Measurements from ENCODE around the genes TAMALIN, NR4A1, KRT6B, KRT6C and KRT73.

- PRO-cap, result bidirectional peak, plus-strand start at chr12:51687370, minus-strand start at chr12:51687242
Measured at GRCh38 chr12:51687097-51687812, 96.2 kb downstream of the SCN8A start.

- PRO-cap, result no peak
Measured at GRCh38 chr12:51751635-51752219, 63.0 kb downstream of the TMDD1 start.

DNA sequence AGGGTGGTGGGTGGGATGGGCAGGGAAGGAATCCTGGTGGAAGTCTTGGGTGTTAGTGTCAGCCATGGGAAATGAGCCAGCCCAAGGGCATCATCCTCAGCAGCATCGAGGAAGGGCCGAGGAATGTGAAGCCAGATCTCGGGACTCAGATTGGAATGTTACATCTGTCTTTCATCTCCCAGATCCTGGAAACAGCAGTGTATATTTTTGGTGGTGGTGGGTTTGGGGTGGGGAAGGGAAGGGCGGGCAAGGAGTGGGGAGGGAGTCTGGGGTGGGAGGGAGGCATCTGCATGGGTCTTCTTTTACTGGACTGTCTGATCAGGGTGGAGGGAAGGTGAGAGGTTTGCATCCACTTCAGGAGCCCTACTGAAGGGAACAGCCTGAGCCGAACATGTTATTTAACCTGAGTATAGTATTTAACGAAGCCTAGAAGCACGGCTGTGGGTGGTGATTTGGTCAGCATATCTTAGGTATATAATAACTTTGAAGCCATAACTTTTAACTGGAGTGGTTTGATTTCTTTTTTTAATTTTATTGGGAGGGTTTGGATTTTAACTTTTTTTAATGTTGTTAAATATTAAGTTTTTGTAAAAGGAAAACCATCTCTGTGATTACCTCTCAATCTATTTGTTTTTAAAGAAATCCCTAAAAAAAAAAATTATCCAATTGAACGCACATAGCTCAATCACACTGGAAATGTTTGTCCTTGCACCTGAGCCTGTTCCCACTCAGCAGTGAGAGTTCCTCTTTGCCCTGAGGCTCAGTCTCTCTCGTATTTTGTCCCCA is 11.5 kb upstream of the TAMALIN start:
- PRO-cap, result no peak

- PRO-cap, result bidirectional peak, plus-strand start at chr12:52006993, minus-strand start at chr12:52006792
Measured at GRCh38 chr12:52006842-52007400, at the start of gene TAMALIN. TAMALIN (plus strand) TSS chr12:52006946.

DNA sequence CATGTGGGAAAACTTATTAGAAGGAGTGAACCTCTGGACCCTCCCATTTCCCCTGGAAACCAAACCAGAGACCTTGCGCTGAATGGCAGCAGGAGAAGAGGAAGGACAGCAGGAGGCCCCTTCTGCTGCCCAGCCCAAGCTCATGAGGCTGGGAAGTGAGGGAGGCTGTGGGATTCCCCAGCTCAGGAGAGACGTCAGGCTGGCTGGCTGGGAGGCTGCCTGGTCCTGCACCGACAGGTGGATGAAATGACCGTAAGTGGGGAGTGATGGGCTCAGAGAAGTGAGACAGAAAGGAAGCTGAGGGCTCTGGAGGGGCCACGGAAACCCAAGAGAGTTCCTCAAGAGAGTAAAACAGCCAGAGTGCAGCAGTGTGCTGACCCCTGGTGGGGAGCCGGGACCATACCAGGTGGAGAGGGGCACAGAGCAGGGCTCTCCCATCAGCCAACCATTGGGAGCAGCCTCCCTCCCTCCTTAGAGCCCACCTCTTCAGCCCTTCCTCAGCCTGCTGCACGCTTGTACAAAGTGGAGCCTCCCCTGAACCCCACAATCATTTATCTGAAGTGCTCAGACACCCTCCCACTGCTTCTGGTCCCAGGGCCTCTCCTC is 13.9 kb downstream of the TAMALIN start:
- PRO-cap, result no peak

GRCh38 chr12:52022998-52023268 is 16.2 kb downstream of the TAMALIN start:
- PRO-cap, result bidirectional peak, plus-strand start at chr12:52023023, minus-strand start at chr12:52022918

GRCh38 chr12:52051346-52051535 is at the start of gene NR4A1:
NR4A1 (plus strand) TSS chr12:52051442.
- PRO-cap, result bidirectional peak, plus-strand start at chr12:52051442, minus-strand start at chr12:52051151

- PRO-cap, result no peak
Measured at GRCh38 chr12:52068988-52069271, 848 bp upstream of the ATG101 start.

GRCh38 chr12:52075320-52075943 is 4.1 kb upstream of the SMIM41 start:
- PRO-cap, result no peak

DNA sequence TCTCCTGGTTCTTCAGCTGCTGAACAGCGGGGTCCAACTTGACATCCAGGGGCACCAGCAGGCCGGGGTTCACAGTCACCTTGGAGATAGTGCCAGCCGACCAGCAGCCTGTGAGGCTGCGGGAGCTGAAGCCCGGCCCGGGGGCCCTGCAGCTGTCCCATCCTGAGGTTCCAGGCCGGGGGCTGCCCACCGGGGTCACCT is 261 bp downstream of the KRT80 start:
- PRO-cap, result no peak

DNA sequence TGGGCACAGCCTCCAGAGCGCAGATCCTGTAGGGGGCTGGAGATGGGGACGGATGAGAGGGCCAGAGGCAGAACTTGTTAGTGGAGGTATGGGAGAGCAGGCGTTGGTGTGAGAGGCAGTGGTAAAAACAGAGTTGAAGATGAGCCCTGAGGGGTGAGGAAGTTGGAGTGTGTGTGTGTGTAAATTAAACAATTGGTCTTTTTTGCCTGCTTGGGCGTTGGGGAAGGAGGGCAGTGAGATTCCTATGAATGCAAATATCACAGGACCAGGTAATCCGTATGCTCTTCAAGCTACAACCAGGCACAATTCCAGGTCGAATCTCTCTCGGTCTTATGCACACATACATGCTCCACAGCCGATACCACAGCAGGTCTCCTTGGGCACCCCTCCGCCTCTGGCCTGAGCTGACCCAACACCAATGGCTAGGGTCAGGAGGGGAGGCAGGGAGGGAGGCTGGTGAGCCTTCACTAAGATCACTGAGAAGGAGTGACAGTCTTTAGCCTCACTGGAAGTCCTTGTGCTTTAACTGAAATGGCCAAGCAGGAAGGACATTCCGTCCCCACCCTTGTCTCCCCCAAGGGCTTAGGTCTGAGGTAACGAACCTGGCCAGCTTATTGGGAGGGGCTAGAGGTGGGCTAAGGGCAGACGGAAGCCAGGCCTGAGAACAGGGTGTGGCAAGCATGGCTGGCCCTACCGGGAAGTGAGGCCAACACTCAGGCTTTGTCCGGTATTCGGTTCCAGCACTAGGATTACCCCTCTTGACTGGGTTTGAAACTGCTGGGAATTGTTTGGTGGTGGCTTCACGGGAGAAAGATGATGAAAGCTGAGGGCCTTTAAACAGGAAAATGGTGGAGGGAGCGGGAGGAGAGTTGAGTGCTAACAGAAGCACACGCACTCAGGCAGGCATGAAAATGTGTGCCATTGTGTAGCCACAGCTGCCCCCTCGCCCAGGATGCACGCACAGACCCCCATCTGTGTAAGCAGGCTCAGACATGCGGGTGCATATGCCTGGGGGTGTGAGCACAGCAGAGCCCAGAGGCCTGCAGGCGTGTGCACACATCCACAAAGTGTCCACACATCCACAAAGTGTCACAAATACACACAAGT is 1.3 kb upstream of the KRT7 start:
- PRO-cap, result no peak

GRCh38 chr12:52245856-52246810 is 13.1 kb downstream of the KRT7 start:
- PRO-cap, result no peak

GRCh38 chr12:52251470-52252191 is 18.6 kb downstream of the KRT7 start:
- PRO-cap, result no peak

- PRO-cap, result no peak
Measured at GRCh38 chr12:52287700-52288571, 3.4 kb downstream of the KRT81 start.

- PRO-cap, result no peak
Measured at GRCh38 chr12:52452029-52452682, at the start of gene KRT6B. KRT6B (minus strand) TSS chr12:52452146.

DNA sequence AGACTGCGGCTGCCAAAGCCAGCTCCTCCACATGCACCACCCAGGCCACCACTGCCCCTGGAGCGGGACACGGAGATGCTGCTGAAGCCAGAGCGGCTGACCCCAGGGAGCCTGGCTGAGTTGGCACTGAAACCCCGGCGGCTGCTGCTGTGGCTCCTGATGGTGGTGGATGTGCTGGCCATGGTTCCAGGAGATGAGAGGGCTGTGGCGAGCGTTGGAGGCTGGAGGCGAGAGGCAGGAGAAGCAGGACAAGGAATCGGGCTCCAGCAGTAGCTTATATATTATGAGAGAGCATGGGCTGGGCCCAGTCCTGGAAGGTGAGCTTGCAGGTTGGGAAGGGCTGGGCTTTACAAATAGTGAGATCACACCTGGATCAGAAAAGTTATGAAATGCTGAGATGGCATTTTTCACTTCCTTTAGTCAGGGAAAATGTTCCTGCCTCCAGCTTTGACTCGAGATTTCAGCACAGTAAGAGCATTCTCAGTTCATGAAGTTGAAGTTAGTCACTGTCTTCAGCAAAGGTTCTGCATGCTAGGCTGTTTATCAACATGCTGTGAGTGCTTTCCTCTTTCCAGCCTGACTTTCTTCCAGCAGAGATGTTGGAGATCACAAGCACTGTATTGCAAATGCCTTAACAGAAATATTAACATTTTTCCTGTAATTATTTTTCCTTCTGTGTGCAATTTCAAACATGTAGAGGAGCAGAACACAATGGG is at the start of gene KRT6C:
KRT6C (minus strand) TSS at position 250 of the 716 bp plus-strand sequence.
- PRO-cap, result no peak

DNA sequence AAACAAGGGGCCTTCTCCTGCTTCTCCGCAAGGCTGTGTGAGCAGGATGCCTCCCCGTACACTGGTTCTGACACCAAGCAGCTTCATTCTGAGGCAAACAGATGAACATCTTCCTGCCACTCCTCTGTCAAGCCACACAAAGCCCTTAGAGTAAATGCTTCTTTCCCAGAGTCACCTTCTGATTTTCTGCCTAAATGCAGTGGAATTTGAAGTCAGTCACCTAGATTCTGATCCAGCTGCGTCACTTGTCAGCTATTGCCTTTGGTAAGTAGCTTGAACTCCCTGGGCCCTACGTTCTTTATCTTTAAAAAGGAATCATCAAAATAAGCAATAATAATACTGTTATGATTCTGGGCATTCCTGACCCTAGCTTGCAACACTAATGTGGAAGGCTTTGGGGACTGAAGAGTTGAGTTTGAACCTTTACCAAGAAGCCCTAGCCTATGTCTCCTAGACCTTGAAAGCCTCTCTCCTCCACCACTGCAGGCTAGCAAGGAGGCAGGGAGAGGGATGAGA is 5.7 kb downstream of the KRT73 start:
- PRO-cap, result no peak

DNA sequence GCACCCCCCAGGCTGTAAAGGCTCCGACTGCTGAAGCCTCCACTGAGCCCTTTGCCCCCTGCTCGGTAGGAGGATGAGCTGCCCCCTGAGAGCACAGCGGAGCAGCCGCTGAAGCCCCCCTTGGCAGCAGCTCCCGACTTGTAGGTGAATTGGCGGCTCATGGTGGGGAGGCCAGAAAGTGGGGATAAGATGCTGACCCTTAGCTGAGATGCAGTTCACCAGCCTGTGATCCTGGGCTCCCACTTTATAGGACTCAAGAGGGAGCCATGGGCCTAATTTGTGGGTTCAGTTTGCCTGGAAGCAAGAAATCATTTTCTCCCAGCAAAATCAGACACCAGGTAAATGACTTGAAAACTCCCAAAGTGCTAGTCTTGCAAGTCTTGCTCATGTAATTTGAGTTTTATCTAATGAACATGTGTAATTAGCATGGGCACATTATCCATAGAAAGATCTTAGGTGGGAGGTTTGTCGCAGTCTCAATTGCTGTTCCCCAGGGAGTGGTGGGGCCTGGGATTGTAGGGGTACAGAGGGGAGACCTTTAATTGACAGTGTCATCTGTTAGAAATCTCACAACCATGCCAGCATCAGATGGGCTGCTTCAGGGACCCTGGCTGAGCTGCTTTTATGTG is at the start of gene KRT73:
KRT73 (minus strand) TSS at position 196 of the 629 bp plus-strand sequence.
- PRO-cap, result no peak

DNA sequence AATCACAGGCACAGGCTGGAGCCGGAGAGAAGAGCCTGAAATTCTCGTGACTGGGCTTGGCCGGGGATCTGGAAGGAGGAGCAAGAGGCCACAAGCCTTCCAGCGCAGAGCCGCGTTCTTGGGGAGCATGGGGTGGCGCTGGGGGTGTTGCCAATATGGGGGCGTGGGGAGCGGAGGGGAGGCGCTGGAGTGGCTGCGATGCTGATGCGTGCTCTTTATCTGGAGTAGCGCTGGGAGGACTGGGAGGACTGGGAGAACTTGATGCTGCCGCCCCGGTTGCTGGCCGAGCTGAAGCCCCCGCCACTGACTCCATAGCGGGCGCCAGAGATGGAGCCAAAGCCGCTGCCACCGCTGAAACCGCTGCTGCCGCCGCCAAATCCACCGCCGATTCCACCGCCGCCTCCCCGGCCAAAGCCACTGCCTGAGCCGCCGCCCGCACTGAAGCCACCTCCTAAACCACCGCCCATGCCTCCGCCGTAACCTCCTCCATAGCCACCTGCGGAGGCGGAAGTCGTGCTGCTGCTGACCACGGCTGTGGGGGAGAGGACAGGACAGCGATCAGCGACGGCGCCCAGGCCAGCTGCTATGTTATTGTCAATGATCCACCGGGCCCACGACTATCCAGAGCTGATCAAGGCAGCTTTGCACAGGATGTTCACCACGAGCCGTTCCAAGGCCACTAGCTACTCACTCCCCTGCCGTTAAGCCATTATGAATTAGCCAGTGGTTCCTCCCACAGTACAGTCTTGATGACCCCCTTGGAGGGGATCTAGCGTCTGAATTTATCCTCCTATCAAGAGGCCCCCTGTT is 5.9 kb downstream of the KRT3 start:
- PRO-cap, result no peak

DNA sequence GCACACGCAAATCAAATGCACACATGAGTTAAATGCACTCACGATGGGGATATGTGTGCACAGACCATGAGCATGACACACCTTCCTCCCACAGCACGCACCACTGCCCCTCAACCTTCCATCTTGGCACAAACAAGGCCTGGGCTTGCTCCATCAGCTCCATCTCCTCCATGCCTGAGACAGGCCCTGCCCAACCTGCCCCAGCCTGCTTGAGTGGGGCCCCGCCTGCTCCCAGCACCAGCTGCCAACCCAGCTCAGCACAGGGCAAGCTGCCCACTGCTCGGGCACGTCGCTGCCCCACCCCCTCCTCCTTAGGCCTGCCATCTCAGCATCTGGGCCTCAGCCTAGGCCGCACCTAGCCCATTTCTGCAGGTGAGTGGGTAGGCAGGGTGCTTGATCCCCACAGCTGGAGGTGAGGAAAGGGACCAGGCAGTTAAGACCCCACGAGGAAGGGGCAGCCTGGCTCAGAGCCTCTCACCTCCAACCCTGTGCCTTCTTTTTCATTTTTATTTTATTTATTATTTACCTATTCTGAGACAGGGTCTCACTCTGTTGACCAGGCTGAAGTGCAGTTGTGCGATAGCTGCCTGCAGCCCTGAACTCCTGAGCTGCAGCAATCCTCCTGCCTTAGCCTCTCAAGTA is 27.7 kb upstream of the KRT78 start:
- PRO-cap, result bidirectional peak, plus-strand start at position 371 of the sequence, minus-strand start at position 172 of the sequence